ENCODE measurements around the genes PSMF1 and TMEM74B.

DNA sequence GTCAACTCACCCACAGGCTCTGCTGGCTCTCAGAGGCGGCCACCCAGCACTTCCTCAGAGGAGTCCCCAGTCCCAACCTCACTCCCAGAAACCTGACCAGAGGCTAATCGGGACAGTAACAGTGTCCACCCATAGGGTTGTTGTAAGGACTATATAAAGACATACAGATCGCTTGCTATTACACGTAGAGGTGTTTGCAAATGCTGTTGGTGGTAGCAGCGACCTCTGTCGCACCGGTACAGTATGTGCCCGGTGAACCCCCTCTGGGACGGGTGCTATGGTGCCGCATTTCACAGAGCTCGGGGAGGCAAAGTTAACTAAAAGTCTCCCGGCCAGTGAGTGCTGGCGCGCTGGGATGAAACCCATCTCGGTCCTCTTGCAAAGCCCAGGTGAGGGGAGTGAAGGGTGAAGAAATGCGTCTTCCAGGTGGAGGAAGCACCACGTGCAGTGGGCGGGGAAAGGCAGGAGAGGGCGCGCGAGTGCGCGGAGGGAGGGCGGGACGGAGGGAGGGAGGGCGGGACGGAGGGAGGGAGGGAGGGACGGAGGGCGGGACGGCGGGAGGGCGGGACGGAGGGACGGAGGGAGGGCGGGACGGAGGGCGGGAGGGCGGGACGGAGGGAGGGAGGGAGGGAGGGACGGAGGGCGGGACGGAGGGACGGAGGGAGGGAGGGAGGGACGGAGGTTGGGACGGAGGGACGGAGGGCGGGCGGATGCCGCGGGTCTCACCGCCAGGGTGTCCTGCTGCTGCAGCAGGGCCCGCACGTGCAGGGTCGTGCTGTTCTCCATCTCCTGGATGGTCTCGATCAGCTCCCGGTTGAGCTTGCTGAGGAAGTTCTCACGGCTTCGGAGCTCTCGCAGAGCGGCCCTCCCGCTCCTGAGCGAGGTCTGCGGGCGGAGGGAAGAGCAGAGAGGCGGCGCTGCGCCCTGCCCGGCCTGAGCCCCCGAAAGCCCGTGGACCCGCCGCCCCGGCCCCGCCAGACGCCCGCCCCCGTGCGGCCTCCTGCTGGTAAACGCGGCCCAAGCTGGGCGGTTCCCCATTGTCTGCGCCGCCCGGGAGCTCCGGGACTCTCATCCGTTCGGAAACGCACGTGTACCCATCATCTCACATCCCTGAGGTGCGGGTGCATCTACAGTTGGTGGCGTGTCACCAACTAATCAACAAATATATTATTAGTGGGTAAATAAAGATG is 11.7 kb downstream of the C20orf96 start:
- PRO-cap, result no peak

DNA sequence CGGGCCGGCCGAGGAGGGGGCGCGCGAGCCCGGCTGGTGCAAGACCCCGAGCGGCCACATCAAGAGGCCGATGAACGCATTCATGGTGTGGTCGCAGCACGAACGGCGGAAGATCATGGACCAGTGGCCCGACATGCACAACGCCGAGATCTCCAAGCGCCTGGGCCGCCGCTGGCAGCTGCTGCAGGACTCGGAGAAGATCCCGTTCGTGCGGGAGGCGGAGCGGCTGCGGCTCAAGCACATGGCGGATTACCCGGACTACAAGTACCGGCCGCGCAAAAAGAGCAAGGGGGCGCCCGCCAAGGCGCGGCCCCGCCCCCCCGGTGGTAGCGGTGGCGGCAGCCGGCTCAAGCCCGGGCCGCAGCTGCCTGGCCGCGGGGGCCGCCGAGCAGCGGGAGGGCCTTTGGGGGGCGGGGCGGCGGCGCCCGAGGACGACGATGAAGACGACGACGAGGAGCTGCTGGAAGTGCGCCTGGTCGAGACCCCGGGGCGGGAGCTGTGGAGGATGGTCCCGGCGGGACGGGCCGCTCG is 697 bp downstream of the SOX12 start:
- PRO-cap, result bidirectional peak, plus-strand start at position 428 of the sequence, minus-strand start at position 260 of the sequence

DNA sequence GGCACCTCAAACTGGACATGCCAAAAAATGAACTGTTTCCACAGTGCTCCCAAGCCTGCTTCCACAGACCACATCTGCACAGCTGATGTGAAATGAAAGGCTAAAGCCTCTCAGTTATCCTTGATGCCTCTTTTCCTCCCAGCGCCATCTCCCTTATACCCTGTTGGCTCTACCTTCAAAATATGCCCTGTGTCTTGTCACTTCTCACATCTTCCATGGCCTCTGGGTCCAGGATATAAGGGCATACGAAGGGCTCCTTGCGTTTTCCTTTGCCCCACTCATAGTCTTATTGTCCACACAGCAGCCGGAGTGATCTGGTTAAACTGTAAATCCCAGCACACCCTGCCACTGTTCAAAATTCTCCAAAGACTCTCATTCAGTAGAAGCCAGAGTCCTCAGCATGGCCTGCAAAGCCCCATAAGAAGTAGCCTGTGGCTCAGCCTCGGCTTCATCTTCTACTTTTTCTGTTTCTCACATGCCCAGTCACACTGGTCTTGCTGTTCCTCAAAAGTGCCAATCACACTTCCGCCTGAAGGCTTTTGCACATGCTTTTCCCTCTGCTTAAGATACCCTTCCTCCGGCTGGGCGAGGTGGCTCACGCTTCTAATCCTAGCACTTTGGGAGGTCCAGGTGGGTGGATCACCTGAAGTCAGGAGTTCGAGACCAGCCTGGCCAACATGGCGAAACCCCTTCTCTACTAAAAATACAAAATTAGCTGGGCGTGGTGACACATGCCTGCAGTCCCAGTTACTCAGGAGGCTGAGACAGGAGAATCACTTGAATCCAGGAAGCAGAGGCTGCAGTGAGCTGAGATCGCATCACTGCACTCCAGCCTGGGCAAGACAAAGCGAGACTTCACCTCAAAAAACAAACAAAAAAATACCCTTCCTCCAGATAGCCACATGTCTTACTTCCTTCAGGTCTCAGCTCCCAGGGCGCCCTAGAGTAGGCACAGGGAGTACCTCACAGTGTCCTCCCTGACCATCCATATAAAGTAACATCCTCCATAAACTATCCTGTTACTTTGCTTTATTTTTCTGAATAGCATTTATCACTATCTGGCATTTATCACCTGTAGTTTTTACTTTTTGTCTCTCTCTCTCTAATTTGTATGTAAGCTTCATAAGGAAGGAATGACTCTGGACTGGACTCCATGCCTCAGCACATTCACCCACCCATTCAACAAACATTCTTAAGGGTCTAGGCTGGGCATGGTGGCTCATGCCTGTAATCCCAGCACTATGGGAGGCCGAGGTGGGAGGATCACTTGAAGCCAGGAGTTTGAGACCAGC is 7.3 kb downstream of the SOX12 start:
- PRO-cap, result no peak

DNA sequence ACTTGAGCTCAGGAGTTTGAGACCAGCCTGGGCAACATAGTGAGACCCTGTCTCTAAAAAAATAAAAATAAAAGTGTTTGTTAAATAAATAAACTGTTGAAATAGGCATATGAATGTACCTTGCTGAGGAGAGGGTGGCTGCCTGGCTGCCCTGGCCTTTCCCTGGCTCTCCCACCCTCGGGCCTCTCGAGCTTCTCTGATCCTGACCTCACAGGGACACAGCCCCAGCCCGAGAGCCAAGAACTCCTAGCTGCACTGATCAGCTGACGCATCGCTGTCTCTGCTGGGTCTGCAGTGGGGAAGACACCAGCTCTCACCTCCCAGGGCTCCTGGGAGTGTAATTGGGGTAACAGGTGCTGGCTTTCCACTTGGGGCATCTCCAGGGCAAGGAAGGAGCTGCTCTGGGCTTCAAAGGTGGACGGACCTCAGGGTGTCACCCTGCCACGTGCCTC is 7.0 kb downstream of the TCF15 start:
- PRO-cap, result no peak

DNA sequence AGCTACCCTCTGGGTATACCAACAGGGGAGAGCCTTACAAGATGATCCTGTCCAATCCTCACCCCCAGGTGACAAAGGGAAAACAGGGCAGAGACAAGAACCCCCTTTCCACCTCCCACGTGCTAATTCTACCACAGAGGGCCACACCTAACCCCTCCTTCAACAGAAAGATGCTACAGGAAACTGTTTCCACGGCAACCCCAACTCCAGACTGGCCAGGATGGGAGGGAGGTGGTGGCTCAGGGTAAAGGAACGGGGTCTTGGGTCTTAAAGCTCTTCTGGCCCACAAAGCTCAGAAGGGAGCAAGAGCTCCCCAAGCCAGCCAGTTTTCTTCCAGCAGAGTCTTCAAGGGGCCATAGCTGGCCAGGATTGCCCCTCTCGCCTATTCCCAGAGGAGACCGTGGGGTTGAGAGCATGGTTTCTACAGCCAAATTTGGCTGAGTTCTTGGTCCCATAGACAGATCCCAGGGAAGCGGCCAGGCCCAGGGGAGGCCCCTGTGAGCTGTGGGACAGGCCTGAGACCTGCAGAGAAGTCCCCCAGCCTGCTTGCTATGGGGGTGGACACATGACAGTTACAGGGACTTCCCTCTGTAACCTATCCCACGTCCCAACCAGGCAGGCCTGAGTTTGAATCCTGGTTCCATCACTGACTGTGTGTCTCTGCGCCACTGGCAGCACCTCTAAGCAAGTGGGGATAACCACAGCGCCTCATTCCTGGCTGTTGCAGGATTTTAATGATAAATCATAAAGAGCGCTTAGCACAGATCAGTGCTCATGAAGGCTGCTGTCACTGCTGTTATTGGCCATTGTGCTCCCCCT is 2.7 kb downstream of the TCF15 start:
- PRO-cap, result no peak

DNA sequence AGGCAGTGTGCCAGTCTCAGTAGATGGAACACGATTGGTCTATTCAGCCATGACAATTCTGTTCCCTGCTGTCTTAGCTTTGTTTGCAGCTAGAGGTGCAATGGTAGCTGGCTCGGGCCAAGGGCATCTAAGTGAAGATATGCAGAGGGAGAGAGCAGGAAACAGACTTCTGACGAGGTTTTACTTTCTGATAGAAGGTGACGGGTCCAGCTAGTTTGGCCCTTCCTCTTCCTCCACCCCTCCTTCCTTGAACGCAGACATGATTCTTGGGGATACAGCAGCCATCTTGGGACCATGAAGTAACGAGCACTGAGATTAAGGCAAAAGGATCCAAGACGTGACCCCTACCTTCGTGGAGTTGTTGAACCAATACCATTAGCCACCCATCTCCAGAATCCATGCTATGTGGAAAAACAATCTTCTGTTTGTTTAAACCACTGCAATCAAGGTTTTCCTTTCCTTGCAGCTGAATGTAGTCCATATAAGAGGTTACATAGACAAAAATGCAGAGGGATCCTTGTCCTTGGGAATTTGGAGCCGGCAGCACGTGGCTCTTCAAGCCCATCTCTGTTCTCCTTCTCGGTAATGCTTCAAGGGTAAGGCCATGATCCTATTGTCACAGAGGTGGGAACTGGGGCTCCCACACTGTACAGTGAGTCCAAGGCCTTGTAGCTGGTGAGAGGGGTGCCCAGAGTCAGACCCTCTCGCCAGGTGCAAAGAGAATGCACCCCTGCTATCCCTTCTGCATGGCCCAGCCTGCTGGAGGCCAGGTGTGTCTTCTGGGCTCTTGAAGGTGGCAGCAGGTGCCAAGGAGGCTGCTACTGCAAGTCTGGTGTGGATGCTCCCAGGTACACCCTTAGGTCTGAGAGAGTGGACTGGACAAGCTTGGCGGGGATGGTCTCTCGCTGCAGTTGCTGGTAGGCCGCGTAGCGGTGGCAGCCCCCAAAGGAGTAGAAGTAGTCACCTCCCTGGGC is 4.8 kb downstream of the SRXN1 start:
- PRO-cap, result no peak

DNA sequence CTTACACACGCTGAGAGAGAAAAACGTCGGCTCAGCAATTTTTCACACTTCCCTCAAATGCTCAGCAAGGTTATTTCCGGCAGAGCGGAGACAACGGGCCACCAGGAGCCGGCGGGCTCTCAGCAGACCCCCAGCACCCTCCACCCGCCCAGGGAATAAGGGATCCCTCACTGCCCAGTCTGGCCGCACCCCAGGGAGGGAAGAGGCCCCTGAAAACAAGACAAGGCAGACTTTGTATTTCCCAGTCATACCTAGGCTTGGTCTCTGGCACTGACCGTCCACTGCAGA is 2.8 kb downstream of the SCRT2 start:
- PRO-cap, result no peak

DNA sequence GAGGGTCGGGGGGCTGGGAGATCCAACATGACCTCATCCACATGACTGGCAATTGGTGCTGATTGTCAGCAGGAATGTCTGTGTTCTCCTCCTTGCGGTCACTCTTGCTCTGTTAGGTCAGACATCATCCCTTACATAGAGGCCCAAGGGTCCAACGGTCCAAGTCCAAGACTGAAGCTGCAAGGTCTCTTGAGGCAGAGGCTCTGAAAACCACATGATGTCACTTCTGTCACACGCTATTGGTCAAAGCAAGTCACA is 17.6 kb downstream of the SLC52A3 start:
- PRO-cap, result no peak

GRCh38 chr20:821185-821409 is 12.4 kb upstream of the FAM110A start:
- PRO-cap, result unidirectional peak, plus-strand start at chr20:821342

- PRO-cap, result bidirectional peak, plus-strand start at chr20:1118638, minus-strand start at chr20:1118467
Measured at GRCh38 chr20:1118534-1119674, at the start of gene PSMF1. PSMF1 (plus strand) TSS chr20:1118602.

DNA sequence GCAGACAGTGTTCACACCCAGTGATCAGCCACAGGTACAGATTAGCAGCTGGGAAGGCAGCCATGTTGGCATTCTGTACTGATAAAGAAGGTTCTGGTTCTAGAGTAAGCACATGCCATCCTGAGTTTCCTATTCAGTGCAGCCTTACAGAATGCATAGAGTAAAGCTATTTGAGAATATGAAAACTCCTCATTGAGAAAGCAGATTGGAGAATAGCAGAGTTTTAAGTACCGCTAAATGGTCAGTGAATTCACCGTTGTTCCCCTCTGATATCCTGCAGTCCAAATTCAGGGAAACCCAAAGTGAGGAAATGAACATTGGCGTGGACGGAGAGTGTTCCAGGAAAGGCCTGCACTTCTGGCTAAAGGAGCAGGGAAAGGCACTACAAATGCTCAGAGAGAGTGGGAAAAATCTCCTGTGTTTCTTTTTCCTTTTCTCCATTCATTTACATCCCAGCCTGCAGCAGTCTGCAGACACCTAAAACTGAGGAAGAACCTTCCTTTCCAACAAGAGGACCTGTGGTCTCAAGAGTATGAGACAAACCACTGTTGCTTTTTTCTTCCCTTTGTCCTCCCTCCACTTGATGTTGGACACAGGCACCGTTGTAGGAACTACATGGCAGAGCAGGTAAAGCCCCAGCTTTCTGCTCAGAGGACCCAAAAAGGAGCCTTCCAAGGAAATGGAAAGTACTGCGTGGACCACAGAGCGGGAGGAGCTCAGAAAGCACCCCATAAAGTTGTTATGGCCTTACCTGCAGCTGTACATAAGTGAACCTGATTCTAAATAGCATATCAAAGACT is 29.7 kb downstream of the TMEM74B start:
- PRO-cap, result no peak

DNA sequence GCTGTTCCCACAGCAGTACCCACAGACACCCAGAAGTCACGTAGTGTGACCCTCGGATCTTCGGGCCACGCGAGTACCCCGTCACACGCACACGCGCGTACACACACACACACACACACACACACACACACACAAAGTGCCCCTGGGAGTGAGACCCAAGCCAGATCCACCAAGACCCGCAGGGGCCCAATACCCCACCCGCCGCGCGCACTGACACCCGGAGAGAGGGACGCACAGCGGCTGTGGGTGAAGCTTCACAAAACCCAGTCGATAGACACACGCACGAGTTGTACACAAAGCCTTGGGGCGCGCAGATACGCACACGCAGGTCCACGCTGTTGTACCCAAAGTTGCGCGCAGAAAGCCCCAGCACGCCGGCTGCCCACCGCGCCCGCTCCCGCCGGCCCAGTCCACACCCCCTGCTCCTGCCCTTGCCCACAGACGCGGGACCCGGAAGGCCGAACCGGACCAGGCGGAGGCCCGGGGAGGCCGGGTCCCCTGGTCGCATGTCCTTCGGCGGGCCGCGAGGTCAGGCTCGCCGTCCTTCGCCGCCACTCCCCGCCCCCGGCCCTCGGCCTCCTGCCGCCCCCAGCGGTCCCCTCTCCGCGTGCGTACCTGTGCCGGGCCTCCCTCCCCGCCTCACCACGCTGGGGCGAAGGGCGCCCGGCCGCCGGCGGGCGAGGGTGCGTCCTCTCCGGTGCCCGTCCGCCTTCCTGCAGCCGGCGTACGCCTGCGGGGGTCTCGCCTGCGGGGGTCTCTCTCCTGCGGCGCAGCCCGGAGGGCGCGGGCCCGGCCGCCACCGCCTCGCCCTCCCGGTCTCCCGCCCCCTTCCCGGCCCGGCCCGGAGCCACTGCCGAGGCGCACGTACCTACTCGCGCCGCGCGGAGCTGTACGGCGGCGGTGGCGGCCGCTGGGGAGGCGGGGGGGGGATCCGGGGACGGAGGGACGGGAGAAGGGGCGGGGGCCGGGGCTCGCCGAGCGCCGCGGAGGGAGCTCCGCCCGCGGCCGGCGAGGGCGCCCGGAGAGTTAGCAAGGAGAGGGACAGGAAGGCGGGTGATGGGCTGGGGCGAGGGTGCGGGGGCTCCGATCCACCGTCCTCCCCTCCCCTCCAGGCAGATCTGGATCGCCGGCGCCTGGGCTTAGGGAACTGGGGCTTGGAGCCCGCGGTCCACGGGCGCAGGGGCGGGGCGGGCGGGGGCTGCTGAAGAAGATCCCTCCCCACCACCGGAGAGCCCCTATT is at the start of gene TMEM74B:
Gene TMEM74B (minus strand): TSS at position 459 of the 1,240 bp plus-strand sequence.
- PRO-cap, result no peak

DNA sequence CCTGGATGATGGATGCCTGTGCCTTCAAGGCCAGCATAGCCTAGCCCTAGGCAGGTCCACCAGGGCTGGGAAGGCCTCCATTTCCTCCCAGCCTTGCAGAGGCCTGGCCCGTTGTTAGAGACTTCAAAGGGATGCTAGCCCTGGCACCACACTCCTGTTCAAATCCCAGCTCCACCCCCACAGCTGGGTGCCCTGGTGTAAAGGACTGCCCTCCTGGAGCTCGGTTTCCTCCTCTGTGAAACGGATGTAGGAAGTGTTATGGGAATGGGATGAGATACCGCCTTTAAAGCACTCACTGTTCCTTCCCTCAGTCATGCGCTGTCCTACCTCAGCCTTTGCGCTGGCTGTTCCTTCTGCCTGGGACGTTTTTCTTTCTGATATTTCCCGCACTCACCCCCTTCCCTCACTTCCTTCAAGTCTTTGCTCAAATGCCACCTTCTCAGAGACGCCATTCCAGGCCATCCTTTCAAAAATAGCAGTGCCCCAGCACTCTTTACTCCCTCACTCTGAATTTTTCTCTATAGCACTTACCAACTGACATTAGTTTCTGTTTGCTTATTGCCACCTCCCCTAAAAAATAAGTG is 2.0 kb upstream of the TMEM74B start:
- PRO-cap, result no peak

- PRO-cap, result no peak
Measured at GRCh38 chr20:1226339-1226829, 540 bp downstream of the RAD21L1 start.

GRCh38 chr20:1313377-1314088 is 15.4 kb downstream of the SDCBP2 start:
- PRO-cap, result no peak

- PRO-cap, result no peak
Measured at GRCh38 chr20:1323331-1323929, 5.5 kb downstream of the SDCBP2 start.

- PRO-cap, result no peak
Measured at GRCh38 chr20:1327737-1328987, 777 bp downstream of the SDCBP2 start.

GRCh38 chr20:1368873-1369656 is 23.8 kb downstream of the FKBP1A start:
- PRO-cap, result no peak

- PRO-cap, result no peak
Measured at GRCh38 chr20:1536764-1537147, 20.7 kb downstream of the SIRPD start.

DNA sequence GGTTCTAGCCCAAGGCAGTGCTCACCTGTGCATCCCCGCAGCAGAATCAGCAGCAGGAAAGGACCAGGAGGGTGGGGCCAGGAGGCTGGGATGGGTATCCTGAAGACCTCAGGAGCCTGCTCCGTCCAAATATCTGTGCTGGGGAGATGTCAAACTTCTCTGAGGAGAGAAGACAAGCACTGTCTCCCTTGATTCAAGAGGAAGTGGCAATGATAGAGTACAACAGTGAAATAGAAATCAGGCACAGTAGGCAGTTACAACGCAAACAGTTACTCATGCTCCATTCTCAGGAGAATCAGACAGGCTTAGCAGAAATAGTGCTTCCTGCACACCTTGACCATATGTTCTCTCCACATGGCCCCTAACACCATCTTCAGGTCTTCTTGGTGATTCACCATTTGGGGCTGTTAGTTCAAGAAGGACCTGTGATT is 28.7 kb upstream of the SIRPG start:
- PRO-cap, result no peak

Measured in right cardiac atrium (tissue), 1 donor.